Bronchial epithelial cell (primary cell): ENCODE measurements around a stretch of chr5.

- RRBS, 2 experiments = no CpG with 5 or more reads among the region's 6 CpGs
Measured at GRCh38 chr5:51465178-51465642, 82.0 kb downstream of the ISL1 start.

DNA sequence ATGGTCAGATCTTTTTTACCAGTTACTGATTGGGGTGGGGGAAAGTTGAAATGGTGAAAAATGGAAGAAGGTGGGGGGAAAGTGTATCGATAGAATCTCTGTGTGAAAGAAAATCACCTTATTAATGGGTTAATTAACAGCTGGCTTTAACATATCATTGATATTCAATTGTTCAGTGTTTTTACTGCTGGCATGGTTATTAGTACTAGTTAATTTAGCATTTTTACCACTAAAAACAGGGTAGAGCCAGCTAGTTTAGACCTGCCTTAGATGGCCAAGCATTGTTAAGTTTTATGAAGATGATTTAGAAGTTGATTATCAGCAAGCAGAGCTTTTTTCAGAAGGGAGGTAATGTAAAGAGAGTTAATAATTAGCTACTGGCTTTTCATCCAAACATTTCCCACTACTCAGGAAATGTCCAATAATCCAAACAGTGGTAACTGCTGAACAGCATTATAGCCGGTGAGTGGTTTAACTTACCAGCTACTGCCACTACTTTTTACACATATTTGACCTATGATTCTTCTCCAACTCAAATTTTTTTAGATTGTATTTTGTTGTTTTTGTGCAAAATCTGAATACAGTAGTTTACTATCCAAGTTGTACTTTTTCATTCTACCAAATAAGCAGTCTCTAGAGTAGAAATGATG, 1.6 kb downstream of the ITGA1 start:
- RRBS, 2 experiments = no CpG with 5 or more reads among the region's 2 CpGs

- RRBS, 2 experiments = no CpG with 5 or more reads among the region's 4 CpGs
Measured at GRCh38 chr5:52876392-52876948, 88.8 kb downstream of the ITGA1 start.

- RRBS, 2 experiments = no CpG with 5 or more reads among the region's 7 CpGs
Measured at GRCh38 chr5:52895819-52896482, 93.2 kb upstream of the ITGA2 start.

DNA sequence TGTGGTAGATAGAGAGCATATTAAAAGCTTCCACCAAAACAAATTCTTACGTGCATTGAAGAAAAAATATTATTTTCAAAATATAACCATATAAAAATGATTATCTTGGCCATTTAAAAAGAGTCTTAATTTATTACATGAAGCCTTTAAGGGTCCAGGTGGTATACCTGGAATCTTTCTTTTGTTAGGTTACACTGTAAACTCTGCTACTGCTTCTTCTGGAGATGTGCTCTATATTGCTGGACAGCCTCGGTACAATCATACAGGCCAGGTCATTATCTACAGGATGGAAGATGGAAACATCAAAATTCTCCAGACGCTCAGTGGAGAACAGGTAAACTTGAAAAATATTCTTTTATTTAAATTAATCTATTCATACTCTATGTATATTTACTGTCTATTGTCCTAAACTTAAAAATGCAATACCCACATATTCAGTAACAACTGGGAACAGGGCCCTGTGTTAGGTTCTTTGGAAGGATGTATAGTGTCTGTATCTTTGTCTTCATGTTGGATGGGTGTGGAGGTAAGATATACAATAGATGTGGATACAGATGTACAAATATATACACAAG, 83.5 kb upstream of the ITGA2 start:
- RRBS, 2 experiments = no CpG with 5 or more reads among the region's 3 CpGs

GRCh38 chr5:52987569-52988273, 1.4 kb upstream of the ITGA2 start:
- RRBS, 2 experiments = 0 to 20% methylated on average over 1 of the region's 5 CpGs

DNA sequence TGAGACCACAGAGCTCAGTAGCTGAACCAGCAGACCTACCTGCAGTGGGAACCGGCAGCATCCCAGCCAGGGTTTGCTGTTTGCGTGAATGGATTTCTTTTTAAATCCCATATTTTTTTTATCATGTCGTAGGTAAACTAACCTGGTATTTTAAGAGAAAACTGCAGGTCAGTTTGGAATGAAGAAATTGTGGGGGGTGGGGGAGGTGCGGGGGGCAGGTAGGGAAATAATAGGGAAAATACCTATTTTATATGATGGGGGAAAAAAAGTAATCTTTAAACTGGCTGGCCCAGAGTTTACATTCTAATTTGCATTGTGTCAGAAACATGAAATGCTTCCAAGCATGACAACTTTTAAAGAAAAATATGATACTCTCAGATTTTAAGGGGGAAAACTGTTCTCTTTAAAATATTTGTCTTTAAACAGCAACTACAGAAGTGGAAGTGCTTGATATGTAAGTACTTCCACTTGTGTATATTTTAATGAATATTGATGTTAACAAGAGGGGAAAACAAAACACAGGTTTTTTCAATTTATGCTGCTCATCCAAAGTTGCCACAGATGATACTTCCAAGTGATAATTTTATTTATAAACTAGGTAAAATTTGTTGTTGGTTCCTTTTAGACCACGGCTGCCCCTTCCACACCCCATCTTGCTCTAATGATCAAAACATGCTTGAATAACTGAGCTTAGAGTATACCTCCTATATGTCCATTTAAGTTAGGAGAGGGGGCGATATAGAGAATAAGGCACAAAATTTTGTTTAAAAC, 18.8 kb downstream of the MOCS2 start:
- RRBS, 2 experiments = no CpG with 5 or more reads among the region's 6 CpGs

DNA sequence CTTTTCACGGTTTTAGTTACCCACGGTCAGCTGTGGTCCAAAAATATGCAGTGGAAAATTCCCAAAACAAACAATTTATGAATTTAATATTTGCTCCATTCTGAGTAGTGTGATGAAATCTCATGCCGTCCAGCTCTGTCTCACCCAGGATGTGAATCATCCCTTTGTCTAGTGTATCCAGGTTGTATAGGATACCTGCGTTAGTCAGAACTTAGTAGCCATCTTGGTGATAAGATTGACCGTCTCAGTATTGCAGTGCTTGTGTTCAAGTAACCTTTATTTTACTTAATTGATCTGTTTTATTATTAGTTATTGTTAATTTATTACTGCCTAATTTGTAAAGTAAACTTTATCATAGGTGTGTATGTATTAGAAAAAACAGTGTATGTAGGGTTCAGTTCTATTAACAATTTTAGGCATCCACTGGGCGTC, 41.2 kb downstream of the NDUFS4 start:
- RRBS, 2 experiments = no CpG with 5 or more reads among the region's 6 CpGs

DNA sequence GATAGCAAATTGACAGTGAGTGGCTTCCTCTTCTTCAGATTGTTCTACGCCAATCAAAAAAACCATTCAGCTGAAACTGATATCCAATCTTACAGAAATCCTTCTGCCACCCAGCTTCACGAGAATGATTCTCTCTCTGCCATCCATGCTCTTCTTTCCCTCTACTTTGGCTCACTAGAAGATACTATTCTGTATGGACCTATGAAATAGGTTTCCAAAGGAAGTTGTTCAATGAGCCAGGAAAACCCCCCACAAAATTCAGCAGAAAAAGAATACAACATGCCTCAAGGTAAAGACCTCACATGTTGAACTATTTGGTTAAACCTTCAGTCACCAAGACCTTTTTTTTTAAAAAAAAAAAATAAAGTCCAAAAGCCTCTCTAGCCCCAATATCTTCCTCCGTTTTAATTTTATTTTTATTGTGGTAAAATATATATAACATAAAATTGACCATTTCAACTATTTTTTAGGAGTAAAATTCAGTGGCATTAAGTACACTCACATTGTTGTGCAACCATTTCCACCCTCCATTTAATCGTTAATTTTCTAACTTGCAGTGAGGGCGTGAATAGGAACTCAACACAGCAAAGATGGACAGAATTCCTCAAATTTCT, 366.3 kb downstream of the NDUFS4 start:
- RRBS, 2 experiments = no CpG with 5 or more reads among the region's 5 CpGs

- RRBS, 2 experiments = no CpG with 5 or more reads among the region's 6 CpGs
Measured at GRCh38 chr5:54046419-54047028, 263.8 kb downstream of the ARL15 start.

GRCh38 chr5:54049888-54050645, 260.3 kb downstream of the ARL15 start:
- RRBS, 2 experiments = no CpG with 5 or more reads among the region's 4 CpGs

GRCh38 chr5:54232020-54232558, 78.3 kb downstream of the ARL15 start:
- RRBS, 2 experiments = no CpG with 5 or more reads among the region's 2 CpGs

DNA sequence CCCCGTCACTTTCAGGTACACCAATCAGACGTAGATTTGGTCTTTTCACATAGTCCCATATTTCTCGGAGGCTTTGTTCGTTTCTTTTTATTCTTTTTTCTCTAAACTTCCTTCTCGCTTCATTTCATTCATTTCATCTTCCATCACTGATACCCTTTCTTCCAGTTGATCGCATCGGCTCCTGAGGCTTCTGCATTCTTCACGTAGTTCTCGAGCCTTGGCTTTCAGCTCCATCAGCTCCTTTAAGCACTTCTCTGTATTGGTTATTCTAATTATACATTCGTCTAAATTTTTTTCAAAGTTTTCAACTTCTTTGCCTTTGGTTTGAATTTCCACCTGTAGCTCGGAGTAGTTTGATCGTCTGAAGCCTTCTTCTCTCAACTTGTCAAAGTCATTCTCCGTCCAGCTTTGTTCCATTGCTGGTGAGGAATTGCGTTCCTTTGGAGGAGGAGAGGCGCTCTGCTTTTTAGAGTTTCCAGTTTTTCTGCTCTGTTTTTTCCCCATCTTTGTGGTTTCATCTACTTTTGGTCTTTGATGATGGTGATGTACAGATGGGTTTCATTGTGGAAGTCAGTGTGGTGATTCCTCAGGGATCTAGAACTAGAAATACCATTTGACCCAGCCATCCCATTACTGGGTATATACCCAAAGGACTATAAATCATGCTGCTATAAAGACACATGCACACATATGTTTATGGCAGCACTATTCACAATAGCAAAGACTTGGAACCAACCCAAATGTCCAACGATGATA, 42.1 kb downstream of the ARL15 start:
- RRBS, 2 experiments = no CpG with 5 or more reads among the region's 16 CpGs

GRCh38 chr5:54295530-54296256, 14.7 kb downstream of the ARL15 start:
- RRBS, 2 experiments = no CpG with 5 or more reads among the region's 10 CpGs

- RRBS, 2 experiments = no CpG with 5 or more reads among the region's 1 CpG
Measured at GRCh38 chr5:54520989-54521351, 3.4 kb downstream of the SNX18 start.

DNA sequence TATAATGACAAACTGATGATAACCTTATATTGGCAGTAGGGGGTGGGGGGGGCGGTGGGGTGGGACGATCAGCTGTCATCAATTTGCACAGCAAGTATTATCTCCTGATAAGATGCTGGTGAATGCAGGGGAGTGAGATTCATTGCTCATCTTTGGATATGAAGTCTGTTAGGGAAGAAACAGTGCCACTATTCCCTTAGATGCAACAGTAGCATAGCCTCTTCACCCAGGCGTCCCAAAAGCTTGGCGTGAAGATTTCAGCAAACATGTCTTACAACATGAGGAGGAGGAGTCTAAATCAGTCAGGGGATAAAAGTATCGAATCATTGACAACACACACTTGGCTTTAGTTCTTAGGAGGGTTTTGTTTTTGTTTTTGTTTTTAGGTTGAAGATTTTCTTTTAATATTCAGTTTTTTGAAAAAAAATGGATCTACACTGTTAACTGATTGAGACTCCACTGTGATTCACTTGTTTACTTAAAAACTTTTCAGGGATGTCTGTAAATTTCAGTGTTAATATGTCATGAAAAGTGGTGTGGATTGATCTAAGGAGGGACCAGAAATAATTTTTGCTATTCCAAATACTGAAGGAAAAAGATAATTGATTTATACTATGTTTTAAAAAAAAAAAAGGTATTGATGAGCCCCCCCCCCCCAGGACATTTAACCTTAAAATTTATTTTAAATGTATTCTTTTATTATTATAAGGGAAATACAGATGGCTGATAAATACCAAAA, 26.6 kb downstream of the SNX18 start:
- RRBS, 2 experiments = no CpG with 5 or more reads among the region's 5 CpGs

- RRBS, 2 experiments = no CpG with 5 or more reads among the region's 3 CpGs
Measured at GRCh38 chr5:54627936-54628605, 110.5 kb downstream of the SNX18 start.

DNA sequence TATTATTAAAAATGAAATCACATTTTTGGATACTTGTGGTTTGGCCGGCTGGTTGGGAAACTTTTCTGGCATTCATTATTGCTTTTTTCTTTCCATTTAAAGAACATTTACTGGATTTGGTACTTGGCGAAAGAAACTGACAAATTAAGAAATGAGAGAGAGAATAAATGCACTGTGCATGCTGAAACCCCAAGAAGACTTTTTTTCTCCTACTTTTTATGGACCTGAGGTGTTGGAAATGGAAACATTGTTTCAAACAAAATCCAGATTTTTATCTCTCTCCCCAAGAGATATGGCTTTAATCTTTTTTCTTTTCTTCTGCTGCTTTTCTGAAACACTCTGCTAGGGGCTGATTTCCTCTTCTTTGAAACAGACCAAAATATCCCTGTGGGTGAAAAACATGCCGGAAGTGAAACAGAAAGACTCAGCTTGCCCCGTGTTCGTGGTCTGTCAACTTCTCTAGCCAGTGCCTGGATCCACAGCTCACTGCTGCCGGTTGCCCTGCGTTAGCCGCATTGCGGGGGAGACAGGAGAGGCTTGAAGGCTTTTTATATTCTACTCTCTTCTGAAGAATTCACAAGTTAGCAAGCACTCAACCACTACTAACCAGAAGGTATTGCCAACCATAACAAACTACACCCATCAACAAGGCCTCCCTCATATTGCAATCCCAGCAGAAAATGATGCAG, 128.6 kb downstream of the SNX18 start:
- RRBS, 2 experiments = 17 to 54% methylated on average over 3 of the region's 9 CpGs